ReNcell CX (cell line): ENCODE measurements around a stretch of chr17.

GRCh38 chr17:15403595-15403857, 62.1 kb upstream of the TEKT3 start:
- PRO-cap = no peak

GRCh38 chr17:15492309-15492981, 25.0 kb upstream of the CDRT4 start:
- PRO-cap = no peak

DNA sequence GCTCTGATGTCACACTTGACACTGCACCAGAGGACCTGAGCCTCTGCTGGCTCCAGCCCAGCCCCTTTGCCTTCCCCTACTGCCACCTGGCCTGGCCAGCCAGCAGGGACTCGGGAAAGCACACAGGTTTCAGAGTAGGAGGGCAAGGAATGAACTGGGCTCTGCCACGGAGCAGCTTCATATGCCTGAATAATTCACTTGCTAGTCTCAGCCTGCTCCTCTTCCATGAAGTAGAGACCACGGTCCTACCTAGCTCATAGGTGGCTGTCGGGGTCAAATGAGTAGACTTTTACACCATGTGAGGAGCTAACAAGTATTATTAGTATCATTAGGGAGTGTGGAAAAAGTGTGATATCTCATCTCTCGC, 2.8 kb upstream of the FBXW10B start:
- PRO-cap = no peak

DNA sequence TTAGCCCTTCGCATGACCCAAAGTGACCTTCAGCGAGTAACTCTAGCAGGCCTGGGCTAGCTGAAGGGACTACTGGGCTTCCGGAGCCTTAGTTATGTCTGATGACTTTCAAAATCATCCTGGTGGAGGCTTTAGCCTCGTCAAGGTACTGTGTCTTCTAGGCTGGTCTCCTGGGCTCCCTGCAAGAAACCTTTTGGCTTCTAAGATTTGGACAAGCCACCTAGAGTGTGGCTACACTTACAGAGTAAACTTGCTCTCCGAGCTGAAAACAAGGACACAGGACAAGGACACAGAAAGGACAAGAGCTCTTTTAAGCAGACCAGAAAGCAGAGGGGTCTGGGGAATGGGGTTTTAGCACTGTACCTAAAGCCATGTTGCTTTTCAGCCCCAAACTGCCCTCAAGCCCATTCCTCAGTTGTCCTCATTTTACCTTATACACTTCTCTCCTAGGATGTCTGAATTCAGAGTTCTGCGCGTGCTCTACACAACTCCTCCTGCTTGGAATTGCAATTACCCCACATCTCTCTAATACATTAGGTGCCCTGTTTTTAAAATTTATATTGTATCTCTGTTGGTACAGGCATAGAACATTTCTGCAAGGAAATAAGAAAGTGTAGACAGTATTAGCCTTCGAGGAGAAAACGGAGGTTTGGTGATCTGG, 29.2 kb upstream of the FBXW10B start:
- PRO-cap = no peak

GRCh38 chr17:15945583-15946545, 934 bp downstream of the ADORA2B start:
- PRO-cap = bidirectional peak, plus-strand start at chr17:15946093, minus-strand start at chr17:15945788

GRCh38 chr17:15948142-15948759, 3.3 kb downstream of the ADORA2B start:
- PRO-cap = no peak

DNA sequence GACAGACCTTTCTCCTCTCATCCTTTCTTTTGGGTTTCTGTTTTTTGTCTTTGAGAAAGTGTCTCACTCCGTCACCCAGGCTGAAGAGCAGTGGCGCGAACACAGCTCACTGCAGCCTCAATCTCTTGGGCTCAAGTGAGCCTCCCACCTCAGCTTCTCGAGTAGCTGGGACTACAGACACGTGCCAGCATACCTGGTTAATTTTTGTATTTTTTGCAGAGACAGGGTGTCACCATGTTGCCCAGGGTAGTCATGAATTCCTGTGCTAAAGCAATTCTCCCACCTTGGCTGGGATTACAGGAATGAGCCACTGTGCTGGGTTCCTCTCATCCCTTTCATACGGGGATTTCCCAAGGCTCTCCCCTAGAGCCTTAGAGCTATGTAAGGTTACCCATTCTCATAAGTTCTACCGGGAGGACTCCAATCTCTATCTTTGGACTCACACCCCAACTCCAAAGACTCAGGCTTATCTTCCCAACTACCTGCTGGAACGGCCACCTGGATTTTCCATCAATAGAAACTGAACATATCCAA, 92.7 kb downstream of the NCOR1 start:
- PRO-cap = no peak

- PRO-cap = no peak
These were observed 72.1 kb downstream of the NCOR1 start for GRCh38 chr17:16143051-16143892.

GRCh38 chr17:16213473-16213763, 1.9 kb downstream of the NCOR1 start:
- PRO-cap = no peak

GRCh38 chr17:16285698-16286882, 67.2 kb downstream of the CENPV start:
- PRO-cap = bidirectional peak, plus-strand start at chr17:16286272, minus-strand start at chr17:16286087; bidirectional peak, plus-strand start at chr17:16286680, minus-strand start at chr17:16286435

DNA sequence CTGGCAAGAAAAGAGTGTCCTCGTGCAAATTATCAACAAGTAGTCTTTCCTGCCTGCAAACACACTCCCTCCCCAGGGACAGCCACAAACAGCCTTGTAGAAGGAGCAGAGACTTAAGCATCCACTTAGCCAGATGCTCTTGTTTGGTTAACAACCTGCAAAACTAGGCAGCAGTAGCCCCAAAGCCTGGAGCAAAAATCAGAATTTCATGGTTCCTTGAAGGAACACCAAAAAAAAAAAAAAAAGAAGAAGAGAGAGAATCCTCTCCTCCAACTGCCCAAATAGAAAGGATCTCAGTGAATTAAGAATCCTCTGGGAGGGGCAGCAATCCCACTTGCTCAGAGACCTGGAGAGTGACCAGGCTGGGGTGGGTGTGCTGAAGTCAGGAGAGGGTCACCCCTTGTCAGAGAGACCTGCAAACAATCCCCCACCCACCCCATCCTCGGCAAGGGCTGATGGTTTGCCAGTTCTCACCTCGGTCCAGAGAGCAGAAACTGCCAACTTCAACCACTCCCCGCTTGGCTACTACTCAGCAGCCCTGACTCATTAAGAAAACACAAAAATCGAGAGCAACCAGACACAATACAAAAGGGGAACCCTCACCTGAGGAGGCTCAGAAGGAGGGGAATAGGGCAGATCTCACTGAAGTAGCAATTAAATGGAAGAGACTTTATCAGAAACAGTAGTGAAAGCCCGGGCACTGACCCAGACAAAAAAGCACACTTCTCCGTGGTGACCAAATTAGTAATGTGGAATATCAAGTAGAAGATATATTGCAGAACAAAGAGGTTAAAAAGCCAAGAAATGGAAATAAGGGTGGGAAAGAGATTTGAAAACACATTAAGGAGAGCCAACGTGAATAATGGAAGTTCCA, 23.9 kb downstream of the CENPV start:
- PRO-cap = no peak

DNA sequence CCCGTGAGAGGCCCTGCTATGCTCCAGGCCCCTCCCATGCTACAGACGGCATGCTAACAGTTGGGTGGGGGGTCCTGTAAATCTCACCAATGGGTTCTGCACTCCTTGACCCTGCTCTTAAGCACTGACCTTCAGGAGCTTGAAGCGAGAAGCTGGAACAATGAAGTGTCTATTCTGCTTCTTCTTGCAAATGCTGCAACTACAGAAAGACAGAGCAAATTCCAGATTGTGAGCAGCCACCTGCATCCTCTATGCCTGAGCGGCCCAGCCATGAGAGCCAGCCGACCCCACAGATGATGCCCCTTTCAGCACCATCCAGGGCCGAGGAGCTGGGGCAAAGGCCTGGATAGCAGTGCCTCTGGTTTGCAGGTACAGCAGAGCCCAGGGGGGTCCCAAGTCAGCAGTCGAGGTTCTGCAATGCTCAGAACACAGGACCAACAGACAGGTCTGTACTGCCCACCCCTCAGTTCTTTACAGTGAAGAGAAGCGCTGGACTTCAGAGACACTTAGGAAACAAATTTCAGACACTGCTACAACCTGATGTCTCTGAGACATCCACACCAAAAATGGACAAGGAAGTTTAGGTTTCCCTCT, 4.7 kb downstream of the CENPV start:
- PRO-cap = no peak

DNA sequence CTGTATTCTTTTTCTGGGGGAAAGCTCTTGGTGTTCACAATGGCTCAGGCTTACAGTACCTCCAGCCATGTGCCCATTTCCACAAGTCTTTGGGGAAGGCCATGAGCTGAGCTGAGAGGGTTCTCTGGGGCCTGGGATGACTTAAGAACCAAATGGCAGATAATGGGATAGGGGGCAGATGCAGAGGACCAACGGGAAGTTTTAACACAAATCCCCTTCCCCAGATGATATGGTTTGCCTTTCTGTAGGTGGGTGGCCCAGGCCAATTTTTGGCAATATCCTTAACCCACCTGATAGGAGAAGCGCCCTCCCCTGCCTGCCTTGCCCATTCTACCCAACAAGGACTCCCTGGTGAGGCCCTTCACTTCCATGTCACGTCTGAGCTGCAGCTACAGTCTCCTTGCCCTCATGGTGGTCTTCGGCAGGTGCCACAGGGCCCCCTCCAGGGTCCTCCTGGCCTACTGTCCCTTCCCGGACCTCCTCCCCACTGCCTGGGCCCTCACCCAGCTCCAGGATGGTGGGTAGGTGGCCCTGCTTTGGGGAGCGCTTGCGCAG, 27.9 kb downstream of the TRPV2 start:
- PRO-cap = no peak

- PRO-cap = no peak
These were observed 9.1 kb upstream of the TNFRSF13B start for GRCh38 chr17:16980761-16981661.

DNA sequence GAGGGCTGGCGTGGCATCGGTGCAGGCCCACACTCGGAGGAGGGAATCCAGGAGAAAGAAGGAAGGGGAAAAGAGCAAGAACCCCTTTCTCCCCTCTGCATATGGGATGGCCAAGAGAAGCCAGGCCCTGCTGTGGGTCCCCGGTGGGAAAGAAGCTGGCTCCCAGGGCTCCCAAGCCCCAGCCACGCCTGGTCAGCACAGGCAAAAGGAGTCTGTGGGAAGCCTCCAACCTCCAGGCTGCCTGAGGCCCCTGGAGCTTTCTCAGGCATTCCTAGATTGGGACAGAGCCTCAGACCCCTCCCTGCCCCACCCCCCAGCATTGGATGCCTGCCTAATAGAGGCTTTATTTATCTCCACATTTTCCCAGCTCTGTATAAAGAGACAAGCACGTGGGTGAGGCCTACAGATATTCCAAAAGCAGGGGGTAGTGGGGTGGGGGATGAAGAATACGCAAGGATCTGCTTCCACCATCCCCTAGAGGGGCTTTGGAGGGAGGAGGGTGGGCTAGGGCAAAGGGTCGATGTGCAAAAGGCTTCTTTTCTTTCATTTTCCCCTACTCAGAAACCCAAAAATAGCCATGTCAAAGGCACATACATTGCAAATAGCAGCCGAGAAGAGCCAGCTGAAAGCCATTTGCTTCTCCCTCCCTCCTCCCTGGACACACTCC, 56.4 kb downstream of the MPRIP start:
- PRO-cap = no peak

GRCh38 chr17:17126133-17126466, 80.0 kb downstream of the PLD6 start:
- PRO-cap = no peak

GRCh38 chr17:17167032-17167876, 38.9 kb downstream of the PLD6 start:
- PRO-cap = no peak

GRCh38 chr17:17229735-17230098, 7.3 kb downstream of the FLCN start:
- PRO-cap = no peak

- PRO-cap = no peak
These were observed 8.2 kb downstream of the COPS3 start for GRCh38 chr17:17272903-17273211.

- PRO-cap = no peak
These were observed 502 bp downstream of the NT5M start for GRCh38 chr17:17303450-17304300.